OVCAR3 (cell line): ENCODE data around the genes KRI1, SLC44A2, ILF3 and DNM2.

DNA sequence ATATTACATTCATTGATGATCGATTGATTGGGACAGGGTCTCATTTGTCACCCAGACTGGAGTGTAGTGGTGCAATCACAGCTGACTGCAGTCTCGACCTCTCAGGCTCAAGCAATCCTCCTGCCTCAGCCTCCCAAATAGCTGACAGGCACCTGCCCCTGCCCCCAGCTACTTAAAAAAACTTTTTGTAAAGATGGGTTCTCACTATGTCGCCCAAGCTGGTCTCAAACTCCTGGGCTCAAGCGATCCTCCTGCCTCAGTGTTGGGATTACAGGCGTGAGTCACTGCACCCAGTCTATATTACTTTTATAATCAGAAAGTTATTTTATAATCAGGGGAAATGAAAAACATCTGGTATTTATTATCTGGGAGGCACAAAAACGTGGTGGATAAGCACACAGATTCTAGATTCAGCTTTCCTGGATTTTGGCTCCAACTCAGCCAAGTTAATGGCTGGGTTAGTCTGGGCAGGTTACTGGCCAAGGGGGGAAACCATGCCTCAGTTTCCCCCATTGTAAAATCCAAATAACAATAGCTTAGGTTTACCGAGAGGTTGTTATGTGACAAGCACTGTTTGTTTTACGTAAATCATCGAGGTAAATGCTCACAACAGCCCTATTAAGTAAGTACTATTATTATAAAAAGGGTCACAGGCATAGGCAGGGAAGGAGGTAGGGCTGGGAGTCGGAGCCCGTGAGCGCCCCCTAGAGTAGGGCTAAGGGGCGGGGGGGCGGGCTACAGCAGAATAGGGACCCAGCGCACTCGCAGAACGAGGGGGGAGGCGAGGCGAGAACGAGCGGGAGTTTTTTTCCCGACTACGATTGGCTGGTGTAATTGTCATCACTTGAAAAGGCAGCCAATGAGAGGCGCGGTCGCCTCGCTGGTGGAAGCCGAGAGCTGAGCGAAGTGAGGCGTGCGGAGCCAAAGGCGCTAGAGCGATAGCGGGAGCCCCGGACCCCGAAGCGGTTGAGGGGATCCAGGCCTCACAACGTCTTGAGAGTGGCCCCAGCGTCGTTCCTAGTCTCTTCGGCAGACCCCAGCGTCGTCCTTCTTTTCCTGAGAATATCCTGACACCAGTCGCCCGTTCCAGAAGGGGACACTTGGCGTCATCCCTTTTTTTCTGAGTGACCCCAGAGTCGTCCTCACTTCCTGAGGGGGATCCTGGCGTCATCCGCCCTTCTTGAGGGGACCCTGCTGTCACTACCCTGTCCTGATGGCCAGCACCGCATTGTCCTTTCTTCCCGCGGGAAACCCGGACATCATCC, 24.4 kb downstream of the KEAP1 start:
- RRBS: no CpG with 5 or more reads among the region's 53 CpGs

DNA sequence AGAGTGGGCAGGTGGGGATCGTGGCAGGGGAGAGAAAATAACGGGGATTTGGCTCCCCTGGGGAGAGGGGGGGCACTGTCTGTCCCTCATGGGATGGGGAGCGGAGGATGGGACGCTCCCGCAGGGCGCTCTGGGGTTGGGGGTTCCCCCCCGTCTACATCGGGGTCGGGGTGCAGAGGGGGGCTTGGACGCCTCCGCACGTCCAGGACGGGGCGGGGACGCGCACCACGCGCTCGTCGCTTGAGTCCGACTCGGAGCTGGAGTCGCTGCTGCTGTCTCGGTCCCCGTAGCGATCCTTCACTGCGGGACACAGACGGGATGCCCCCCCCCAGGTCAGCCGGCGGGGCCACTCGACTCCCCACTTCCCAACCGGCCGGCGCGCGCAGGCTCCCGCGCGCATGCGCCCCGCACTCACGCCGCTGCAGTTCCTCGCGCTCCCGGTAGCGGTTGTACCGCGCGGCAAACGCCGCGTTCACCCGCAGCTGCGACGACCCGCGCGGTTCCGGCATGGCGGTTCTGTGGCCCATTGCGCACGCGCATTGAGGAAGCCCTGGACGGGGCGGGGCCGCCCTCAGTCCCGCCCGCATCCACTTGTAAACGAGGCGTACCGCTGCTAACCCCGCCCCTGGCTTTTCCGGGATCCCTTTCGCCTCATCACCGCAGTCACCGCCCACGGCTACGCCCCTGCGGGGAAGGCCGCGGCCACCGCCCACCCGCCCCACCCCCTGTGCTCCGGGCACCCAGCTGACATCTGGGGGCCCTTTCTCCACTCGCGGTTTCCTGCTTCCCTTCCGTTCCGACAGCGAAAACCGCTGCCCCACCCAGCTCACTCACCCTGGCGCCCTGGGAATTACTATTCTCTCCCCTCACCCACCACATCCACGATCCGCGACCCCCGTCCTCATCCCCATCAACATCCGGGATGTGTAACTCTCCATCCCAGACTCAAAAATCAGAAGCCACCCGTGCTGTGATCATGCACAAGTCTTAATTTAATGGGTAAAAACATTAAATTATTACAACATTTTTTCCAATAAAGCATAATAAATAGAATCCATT, at the start of gene KRI1:
KRI1 (minus strand) TSS at position 520 of the 1,059 bp plus-strand sequence.
- RRBS: 4% methylated on average over 43 of the region's 98 CpGs

DNA sequence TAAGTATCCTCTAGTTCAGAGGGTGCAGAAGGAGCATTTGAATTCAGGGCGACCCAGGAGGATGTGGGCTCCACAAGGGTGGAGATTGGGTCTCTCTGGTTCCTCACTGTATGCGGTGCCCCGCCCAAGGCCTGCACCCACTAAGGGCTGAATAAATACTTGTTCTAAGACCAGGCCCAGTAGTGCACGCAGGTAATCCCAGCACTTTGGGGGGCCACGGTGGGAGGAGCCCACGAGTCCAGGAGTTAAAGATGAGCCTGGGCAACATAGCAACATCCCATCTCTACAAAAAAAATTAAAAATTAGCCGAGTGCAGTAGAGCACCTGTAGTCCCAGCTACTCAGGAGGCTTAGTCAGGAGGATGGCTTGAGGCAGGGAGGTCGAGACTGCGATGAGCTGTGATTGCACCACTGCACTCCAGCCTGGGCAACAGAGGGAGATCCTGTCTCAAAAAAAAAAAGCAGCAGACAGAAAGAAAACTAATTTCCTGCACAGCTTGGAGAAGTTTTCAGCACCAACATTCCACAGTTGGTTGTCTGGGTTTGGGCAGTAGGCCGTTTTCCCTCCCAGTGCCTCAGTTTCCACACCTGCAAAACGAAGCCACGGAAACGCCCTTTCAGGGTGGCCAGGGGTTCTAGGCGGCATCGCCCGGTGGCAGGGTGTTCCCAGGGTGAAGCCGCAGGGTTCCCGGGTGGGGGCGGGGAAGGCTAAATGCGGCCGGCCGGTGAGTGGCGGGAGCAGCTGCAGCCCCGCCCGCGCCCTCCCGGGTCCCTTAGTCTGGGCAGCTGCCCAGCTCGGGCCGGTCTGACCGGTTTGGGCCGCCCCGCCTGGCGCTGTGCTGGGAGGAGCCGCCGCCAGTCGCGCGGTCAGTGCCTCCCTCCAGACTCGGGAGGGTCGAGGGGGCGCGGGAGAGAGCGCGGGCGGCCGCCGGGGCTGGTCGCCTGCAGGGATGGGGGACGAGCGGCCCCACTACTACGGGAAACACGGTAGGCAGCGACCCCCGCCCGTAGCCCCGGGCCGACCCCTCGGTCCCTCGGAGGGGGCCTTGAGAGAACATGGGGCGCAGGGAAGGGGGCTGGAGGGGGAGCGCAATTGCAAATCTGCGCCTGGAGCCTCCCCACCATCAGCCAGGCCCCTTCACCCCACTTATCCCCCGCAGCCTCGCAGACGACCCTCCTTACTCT, at the start of gene SLC44A2:
SLC44A2 (plus strand) TSS at position 869 of the 1,184 bp plus-strand sequence.
- RRBS: 5% methylated on average over 20 of the region's 65 CpGs

GRCh38 chr19:10626806-10627139, 1.4 kb downstream of the SLC44A2 start:
- RRBS: no CpG with 5 or more reads among the region's 5 CpGs

- RRBS: no CpG with 5 or more reads among the region's 17 CpGs
Measured at GRCh38 chr19:10643725-10644815, 10.1 kb upstream of the ILF3 start.

DNA sequence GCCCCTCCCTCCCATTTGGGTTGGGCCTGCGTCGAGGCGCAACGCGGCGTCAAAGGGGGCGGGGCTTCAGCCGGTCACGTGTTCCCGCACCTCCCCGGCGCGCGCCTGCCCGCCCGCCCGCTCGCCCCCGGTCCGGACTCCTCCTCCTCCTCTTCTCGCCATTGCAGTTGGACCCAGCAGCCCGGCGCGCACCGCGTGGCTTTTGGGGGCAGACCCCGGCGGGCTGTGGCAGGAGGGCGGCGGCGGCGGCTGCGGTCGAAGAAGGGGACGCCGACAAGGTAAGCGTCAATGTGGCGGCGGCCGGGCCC, at the start of gene ILF3:
ILF3 (plus strand) TSS at position 137 of the 308 bp plus-strand sequence.
- RRBS: 2% methylated on average over 13 of the region's 40 CpGs

GRCh38 chr19:10701567-10702477, 583 bp downstream of the QTRT1 start:
- RRBS: 4% methylated on average over 9 of the region's 46 CpGs

DNA sequence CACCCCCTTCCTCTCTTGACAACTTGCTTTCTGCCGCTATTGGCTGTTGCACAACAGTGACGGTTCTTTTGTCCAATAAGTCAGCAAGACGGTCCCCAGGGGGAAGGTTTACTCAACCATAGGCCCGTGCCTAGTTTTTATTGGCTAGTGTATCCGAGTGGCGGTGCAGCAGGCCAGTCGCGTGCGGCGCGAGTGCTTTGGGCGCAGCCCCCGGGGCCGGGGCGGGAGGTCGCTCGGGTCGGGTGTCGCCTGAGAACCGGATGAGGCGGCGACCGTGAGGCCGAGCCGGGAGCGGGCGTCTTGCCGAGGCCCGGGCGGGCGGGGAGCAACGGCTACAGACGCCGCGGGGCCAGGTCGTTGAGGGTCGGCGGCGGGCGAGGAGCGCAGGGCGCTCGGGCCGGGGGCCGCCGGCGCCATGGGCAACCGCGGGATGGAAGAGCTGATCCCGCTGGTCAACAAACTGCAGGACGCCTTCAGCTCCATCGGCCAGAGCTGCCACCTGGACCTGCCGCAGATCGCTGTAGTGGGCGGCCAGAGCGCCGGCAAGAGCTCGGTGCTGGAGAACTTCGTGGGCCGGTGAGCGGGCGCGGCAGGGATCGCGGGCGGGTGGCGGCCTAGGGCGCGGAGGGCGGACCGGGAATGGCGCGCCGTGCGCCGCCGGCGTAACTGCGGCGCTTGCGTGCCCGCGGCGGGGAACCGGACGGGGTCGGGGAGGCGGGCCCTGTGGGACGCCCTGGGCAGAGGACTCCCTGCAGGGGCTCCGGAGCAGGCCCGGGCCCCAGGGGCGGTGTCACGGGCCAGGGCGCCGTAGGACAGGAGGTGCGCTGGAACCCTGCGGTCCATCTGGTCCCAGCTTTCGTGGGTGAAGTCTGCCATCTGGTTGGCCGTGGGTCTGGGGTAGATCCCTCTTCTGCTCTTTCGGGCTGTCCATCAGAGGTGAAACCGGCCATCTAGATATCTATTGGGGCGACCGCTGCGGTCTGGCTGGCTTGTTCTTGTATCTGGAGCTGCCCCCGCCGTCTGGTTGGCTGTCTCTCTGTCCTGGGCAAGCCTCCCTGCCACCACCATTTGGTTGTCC, at the start of gene DNM2:
DNM2 (plus strand) TSS at position 252 of the 1,078 bp plus-strand sequence.
- RRBS: 5% methylated on average over 50 of the region's 106 CpGs

GRCh38 chr19:10750817-10752121, 33.4 kb downstream of the DNM2 start:
- RRBS: no CpG with 5 or more reads among the region's 25 CpGs

DNA sequence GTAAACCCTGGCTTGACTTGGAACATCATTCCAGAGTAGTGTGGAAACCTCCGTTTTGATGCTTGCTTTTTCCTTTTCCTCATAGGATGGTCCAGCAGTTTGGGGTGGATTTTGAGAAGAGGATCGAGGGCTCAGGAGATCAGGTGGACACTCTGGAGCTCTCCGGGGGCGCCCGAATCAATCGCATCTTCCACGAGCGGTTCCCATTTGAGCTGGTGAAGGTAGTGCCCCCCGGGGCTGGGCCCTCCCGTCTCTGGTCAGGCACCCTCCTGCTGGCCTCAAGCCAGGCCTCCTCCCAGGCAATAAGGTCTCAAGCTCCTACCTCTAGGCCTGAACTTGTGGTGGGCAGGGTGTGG, 42.4 kb downstream of the TMED1 start:
- RRBS: 98% methylated on average over 7 of the region's 10 CpGs

DNA sequence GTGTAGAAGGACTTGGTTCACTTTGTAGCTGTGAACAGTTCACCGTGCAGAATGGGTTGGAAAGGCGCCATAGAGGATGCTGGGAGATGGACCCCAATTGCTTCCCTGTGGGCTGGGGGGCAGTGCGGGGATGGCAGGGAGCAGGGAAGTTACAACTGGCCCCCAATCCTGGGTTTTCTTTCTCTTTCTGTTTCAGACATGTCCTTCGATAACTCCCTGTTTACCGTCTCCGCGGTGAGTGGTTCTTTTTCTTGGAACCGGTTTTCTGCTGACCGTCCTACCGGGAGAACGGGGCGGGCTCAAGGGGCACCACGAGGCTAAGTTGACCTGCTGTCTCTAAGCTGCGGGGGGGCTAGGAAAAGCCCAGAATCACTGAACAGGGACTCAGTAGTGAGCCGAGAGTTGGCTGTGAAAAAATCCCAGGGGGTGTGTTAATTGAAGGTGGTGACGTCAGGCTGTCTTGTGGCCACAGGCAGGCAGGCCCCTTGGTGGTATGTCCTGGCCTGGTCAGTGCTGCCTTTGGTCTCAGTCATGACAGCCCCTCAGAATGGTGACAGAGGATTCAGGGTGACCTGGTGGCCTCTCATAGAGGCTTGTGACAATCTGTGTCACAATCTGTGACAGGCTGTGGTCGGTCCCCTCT, 8.3 kb upstream of the CARM1 start:
- RRBS: no CpG with 5 or more reads among the region's 17 CpGs

DNA sequence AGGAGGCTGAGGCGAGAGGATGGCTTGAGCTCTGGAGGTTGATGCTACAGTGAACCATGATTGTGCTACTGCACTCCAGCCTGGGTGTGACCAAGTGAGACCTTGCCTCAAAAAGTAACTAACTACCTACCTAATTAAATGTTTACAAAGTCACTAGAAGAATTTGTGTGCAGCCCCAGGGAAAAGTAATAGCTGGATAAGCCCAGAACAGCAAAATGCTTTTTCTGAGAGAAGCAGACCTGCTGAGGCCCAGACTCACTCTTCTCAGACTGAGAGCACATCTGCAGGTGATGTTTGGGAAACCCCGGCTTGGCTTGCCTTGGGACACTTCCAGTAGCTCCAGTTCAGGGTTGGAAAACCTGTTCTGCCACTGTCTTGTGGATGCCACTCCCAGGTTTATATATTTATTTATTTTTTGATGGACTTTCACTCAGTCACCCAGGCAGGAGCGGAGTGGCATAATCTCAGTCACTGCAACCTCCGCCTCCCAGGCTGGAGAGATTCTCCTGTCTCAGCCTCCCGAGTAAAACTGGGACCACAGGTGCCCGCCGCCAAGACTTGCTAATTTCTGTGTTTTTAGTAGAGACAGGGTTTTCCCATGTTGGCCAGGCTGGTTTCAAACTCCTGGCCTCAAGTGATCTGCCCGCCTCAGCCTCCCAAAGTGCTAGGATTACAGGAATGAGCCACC, 8.0 kb upstream of the SMARCA4 start:
- RRBS: no CpG with 5 or more reads among the region's 8 CpGs

- RRBS: 91% methylated on average over 10 of the region's 34 CpGs
Measured at GRCh38 chr19:11033851-11034388, 55.3 kb upstream of the LDLR start.

GRCh38 chr19:11091456-11092703, 2.6 kb downstream of the LDLR start:
- RRBS: no CpG with 5 or more reads among the region's 26 CpGs

- RRBS: no CpG with 5 or more reads among the region's 37 CpGs
Measured at GRCh38 chr19:11113032-11114000, 24.1 kb downstream of the LDLR start.

DNA sequence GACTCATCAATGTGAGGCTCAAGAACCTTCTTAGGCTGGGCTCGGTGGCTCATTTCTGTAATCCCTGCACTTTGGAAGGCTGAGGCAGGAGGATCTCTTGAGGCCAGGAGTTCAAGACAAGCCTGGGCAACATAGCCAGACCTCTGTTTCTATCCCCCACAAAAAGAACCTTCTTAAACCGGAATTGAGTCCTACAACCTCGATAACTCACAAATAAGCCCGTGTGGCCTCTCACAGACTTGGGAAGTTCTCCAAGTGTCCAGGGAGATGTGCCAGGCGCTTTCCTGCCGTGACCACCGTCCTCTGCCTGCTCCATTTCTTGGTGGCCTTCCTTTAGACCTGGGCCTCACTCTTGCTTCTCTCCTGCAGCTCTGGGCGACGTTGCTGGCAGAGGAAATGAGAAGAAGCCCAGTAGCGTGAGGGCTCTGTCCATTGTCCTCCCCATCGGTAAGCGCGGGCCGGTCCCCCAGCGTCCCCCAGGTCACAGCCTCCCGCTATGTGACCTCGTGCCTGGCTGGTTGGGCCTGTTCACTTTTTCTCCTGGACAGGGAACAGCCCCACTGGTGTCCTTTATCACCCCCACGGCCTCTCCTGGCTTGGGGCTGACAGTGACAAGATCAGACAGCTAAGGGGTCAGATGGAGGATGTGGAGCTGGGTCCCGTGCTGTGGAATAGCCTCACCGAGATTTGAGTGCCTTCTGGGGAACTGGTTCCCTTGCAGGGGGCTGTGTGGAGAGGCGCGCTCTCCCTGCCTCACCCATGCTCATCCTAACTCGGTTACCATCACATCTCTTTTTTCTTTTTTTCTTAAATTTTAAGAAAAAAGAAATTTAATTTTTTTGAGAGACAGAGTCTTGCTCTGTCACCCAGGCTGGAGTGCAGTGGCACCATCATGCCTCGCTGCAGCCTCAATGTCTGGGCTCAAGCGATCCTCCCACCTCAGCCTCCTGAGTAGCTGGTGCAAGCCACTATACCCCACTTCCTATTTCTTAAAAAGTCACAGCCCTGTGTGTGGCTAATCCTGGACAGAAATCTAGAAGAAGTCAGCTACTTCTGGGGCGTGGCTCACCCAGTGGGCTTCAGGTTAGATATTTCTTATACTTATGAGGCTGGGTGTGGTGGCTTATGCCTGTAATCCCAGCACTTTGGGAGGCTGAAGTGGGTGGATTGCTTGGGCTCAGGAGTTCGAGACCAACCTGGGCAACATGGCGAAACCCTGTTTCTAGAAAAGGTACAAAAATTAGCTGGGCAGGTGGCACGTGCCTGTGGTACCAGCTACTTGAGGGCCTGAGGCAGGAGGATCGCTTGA, 27.5 kb downstream of the SPC24 start:
- RRBS: no CpG with 5 or more reads among the region's 30 CpGs

DNA sequence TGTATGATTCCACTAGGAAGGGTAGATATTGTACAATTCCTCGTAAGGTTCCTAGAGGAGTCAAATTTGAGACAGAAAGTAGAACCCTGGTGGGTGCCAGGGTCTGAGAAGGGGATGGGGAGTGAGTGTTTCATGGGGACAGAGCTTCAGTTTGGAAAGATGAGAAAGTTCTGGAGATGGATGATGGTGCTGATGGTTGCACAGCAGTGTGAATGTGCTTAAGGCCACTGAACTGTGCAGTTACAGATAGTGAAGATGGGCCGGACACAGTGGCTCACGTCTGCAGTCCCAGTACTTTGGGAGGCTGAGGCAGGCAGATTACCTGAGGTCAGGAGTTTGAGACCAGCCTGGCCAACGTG, 957 bp downstream of the SPC24 start:
- RRBS: no CpG with 5 or more reads among the region's 4 CpGs

DNA sequence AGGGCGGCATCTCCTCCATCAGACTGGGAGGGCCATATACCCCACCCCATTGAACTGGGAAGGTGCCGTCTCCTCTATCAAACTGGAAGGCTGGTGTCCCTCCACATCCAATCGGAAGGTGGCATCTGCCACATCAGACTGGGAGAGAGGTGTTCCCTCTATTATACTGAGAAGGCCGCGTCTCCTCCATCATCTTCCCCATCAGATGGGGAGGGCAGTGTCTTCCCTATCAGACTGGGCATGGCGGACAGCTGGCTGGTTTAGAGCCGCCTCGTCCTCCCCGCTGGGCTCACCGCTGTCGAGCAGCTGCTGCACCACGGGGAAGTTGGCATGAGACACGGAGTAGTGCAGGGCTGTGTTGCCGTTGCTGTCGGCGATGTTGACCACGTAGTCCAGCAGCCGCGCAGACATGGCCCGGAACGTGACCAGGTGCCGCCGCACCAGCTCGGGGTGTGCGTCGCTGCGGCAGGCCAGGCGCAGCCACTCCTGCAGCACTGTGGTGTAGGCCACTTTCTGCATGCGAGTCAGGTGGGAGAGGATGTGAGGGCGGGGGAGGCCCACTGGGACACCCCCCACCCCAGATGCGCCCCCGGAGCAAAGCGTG, 18.7 kb upstream of the SPC24 start:
- RRBS: no CpG with 5 or more reads among the region's 33 CpGs

DNA sequence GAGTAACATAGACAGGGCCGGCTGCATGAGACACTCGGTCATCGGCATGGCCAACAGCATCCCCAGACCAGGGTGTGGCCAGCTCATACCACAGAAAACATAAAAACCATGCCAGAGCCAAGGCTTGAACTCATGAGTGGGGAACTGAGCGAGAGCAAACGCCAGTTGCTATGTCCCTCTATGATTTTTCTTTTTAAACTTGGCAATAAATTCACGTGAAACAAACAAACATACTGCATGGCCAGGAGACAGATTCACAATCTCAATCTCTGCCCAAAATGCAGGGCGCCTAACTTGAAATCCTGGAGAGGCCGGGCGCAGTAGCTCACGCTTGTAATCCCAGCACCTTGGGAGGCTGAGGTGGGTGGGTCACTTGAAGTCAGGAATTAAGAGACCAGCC, 16.9 kb downstream of the KANK2 start:
- RRBS: no CpG with 5 or more reads among the region's 10 CpGs

- RRBS: 59% methylated on average over 1 of the region's 36 CpGs
Measured at GRCh38 chr19:11208552-11209236, 11.3 kb upstream of the KANK2 start.